SUDHL5 (cell line): Measurements from ENCODE around the genes KCNMB2 and KCNMB3.

GRCh38 chr3:172595328-172595840, 72.2 kb upstream of the TNFSF10 start:
- PRO-cap = no peak

DNA sequence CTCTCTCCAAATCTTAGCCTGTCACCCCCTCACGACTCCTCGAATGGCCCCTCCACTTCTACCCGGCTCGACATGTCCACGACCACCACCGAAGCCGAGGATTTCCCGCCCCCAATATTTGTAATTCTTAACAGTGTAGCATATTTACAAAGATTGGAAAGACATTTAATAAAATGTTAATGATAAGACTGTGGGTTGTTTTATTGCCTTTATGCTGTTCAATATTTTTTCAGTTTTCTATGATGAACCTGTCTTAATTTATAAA, 80.8 kb upstream of the TNFSF10 start:
- PRO-cap = no peak

GRCh38 chr3:173584398-173585062, 187.0 kb downstream of the NLGN1 start:
- PRO-cap = no peak

- PRO-cap = no peak
These were observed 188.6 kb downstream of the NLGN1 start for GRCh38 chr3:173586270-173586510.

DNA sequence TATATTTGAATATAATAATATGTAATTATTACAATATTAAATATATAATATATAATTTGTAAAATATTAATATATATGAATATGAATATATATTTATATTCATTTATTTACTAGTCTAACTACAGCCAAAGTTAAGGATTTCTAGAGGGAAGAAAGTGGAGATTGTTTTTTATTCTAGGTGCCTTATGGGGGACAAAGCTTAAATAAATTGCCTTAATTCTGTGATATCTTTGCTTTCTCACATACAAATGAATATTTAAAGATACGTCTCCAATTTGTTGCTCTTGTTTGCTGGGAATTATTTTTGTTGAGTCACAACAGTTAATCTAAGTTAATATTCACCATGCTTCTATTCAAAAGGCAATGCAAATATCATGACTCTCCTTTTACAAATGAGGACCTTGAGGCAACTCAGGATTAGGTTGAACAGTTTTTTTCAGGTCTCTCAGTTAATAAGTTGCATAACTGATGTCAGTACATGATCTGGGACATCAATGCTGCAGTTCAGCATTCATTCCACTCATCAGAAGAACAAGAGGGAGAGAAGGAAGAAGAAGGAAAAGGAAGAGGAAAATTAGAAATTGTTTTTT, 908 bp upstream of the NAALADL2 start:
- PRO-cap = no peak

DNA sequence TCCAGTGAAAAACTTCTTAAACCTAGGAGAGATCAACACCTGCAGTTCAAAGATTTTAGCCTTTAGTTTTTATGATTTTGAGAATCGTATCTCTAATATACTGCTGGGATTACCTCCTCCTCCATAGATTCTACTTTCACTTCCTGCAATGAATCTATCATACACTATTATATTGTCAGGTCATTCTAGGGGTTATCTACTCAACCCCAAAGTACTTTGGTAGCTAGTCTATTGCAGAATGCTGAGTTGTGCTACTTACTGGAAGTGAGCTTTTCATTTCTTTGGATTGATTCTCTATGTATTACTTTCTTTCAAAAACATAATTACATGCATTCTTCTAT, 1026.7 kb downstream of the TBL1XR1 start:
- PRO-cap = no peak

GRCh38 chr3:176489160-176489359, 708.2 kb downstream of the TBL1XR1 start:
- PRO-cap = no peak

- PRO-cap = no peak
These were observed 246.6 kb downstream of the TBL1XR1 start for GRCh38 chr3:176950721-176951055.

- PRO-cap = no peak
These were observed 156.1 kb downstream of the TBL1XR1 start for GRCh38 chr3:177041097-177041637.

DNA sequence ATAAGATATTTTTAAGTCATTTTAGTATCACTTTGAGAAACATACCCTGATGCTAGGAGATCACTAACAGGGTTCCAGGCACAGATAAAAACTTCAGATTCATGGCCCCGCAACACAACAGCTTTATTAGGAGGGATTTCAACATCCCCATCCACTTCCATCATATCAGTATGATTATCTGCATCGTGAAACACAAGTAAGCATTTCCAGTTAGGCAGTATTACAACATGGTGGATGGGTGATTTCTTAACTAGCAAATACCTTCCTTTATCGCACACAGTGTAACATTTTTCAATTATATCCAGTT, 146.9 kb downstream of the TBL1XR1 start:
- PRO-cap = no peak

GRCh38 chr3:177084560-177085033, 112.7 kb downstream of the TBL1XR1 start:
- PRO-cap = no peak

GRCh38 chr3:177144855-177145346, 52.4 kb downstream of the TBL1XR1 start:
- PRO-cap = bidirectional peak, plus-strand start at chr3:177145183, minus-strand start at chr3:177145011

GRCh38 chr3:177145347-177146150, 51.7 kb downstream of the TBL1XR1 start:
- PRO-cap = no peak

DNA sequence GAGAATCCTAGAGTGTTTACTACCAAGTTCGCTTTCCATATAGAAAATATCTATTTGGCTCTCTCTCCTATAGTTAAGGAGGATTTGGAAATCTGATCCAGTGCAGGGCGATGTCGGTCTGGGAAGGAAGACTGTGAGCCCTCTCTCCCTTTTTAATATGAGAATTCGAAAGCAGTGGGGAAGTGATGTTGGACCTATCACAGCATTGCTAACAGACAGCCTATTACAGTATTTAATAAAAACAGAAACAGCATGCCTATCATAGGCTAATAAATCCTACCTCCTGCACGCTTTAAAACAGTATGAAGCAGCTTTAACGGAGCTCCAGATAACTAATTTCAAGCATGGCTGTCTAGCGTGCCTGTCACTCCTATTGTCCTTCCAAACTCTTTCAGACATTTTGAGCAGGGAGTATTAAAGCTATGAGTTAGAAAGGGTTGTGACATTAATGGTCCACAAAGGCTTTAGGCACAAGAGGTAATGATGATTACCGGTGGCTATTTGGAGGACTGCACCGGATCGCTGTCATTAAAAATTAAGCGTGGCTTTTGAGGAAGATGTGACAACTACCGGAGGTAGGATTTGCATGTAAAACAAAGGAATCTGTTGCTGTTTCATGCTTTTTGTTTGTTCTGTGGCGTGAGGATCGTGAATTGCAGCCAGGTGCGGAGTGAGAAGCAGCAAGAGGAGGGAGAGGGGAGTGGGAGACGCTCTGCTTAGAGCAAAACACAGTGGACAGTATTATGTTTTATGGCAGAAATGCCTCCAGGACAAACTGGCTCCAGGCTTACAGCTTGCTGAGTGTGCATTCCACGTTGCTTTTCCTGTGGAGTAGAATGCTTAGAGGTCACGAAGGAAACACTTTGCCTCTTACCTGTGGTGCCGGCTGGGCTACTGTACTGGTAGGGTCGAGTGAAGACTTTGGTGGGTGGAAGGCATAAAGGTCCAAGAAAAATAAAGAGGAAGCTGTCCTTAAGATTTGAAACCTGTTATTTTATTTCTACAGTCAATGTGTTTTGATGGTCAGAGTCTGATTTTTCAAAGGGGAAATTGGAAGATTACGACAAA, at the start of gene KCNMB2:
TSS of gene KCNMB2 (plus strand) at position 300 of the 1,068 bp plus-strand sequence.
- PRO-cap = no peak

- PRO-cap = no peak
These were observed at the start of gene KCNMB3 for GRCh38 chr3:179250605-179251481. KCNMB3 (minus strand) TSS chr3:179251114.

- PRO-cap = no peak
These were observed 10.0 kb upstream of the KCNMB3 start for GRCh38 chr3:179260516-179261668.

DNA sequence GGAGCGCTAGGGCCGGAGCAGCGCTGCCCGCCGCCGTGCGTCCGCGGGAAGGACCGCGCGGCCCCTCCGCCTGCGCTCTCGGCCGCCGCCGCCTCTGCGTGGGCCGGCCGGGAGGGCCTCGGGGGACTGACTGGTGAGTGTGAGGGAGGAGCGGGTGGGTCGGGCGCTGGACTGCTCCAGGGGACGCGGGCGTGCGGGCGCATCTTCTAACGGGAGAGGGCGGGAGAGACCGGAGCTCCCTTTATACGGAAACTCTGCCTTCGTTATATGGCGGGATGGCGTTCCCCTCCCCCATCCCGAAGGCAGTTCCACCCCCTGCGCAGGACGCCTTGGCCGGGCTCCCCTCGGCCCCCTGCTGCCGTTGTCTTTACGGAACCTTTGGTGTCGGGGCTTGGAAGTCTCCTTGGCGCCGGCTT, 336 bp downstream of the ZNF639 start:
- PRO-cap = bidirectional peak, plus-strand start at position 169 of the sequence, minus-strand start at position 96 of the sequence; bidirectional peak, plus-strand start at position 370 of the sequence, minus-strand start at position 369 of the sequence

DNA sequence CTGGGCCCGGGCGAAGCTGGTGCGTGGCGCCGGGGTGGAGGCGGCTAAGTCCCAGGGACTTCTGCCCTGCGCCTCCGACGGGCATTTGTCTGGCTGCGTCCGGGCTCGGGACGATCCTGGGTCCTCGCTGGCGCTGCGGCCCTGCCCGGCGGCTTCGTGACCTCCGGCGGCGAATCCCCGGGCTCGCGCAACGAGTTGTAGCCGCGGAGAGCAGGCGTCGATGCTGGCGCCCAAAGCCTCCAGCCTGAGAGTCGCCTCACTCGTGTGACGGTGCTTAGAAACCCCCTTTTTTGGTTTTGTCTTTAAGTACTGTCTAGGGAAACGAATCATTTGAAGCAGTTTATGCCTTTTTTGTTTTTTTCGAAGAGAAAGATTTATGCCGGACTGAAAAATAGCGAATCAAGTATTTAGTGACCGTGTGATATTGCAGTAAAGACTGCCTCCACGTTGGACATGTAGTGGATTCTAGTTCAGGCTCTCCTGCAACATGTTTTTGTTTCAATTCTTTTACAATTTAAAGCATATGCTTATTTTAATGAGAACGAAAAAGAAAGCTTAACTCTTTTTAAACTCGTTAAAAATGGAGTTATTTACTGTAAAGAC, 845 bp downstream of the ZNF639 start:
- PRO-cap = unidirectional peak, minus-strand start at position 253 of the sequence

DNA sequence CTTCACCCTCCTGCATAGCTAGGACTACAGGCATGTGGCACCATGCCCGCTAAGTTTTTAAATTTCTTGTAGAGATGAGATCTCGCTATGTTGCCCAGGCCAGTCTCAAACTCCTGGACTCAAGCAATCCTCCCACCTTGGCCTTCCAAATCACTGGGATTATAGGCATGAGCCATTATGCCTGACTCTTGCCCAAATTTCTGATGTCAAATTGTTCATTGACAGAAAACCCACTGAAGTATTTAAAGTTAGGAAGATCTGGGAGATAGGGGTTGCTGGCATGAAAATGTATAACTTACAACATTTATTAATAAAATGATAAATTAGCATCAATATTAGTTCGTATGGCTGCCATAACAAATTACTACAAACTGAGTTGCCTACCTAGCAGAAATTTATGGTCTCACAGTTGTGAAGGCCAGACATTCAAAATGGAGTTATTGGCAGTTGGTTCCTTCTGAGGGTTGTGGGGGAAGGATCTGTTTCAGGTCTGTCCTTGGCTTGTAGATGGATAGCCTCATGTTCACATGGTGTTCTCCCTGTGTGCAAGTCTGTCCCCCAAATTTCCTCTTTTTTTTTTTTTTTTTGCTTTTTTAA, 12.2 kb upstream of the MFN1 start:
- PRO-cap = no peak

- PRO-cap = no peak
These were observed 749 bp downstream of the ACTL6A start for GRCh38 chr3:179563409-179563940.